Fibroblast of the aortic adventitia (primary cell): ENCODE results near the gene TXNDC9.

DNA sequence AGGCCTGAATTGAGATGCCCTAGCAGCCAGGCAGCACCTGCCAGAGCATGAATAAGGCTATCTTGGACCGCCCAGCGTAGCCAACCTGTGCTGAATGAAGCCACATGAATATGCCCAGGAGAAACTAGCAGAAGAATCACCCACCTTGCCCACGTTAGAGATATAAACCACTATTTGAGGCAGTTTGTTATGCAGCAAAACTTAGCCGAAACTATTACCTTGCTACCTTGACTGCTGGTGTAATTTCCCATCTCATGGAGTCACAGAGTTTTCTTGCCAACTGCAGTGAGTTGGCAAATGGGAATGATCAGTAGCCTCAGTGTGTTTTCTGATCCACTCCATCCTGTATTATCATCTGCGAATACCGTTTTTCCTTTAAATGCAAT lies 676 bp downstream of the TSGA10 start:
- CAGE, long polyA plus RNA = no peak

GRCh38 chr2:99155767-99156372 lies 1.1 kb downstream of the LIPT1 start:
- CAGE, long polyA plus RNA = no peak

DNA sequence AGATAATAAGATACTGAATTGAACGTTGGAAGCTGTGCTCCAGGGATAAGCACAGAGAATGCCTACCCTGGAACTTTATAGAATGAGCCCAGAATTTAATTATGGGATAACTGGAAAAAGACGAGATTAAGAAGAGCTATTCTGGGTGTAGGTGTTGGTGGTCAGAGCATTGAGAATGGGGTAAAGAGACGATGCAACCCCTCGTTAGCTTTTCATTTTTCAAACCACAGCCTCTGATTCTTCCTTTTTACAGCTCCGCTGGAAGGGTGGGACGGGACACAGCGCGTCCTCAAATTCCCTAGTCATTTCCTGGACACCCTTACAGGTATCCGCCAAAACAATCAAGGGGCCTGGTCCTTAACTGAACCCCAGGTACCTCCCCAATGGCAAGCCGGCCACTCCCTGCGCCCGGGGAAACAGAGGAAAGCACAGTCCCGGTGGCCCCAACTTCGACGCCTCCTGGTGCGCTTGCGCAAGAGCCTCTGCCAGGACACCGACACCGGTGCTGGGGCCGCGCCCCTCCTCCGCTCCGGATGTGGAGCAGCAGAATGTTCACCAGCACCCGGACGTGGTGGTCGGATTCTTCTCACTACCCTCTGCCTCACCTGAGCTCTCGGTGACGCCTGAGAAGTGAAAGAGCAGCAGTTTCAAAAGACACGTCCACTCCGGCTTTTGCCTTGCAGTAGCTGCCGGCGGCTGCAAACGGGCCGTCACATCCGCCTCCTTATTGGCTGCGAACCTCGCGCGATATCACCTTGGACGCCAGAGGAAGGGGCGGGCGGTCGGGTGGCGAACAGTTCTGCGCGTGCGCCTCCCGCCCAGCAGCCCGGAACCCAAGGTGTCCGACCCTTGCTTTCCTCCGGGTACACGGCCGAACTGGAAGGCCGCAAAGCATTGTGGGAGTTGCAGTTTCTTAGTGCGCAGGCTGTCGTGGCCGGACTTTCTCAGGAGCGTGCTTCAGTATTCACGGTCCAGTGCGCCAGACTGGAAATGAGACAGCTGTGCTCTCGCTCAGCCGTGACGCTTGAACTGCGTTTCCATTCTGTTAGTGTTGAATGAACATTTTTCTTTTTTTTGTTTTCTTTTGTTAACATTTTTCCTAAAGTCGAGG lies at the start of gene TXNDC9:
TXNDC9 (minus strand) TSS at position 700 of the 1,111 bp plus-strand sequence.
- CAGE, long polyA plus RNA = no peak

DNA sequence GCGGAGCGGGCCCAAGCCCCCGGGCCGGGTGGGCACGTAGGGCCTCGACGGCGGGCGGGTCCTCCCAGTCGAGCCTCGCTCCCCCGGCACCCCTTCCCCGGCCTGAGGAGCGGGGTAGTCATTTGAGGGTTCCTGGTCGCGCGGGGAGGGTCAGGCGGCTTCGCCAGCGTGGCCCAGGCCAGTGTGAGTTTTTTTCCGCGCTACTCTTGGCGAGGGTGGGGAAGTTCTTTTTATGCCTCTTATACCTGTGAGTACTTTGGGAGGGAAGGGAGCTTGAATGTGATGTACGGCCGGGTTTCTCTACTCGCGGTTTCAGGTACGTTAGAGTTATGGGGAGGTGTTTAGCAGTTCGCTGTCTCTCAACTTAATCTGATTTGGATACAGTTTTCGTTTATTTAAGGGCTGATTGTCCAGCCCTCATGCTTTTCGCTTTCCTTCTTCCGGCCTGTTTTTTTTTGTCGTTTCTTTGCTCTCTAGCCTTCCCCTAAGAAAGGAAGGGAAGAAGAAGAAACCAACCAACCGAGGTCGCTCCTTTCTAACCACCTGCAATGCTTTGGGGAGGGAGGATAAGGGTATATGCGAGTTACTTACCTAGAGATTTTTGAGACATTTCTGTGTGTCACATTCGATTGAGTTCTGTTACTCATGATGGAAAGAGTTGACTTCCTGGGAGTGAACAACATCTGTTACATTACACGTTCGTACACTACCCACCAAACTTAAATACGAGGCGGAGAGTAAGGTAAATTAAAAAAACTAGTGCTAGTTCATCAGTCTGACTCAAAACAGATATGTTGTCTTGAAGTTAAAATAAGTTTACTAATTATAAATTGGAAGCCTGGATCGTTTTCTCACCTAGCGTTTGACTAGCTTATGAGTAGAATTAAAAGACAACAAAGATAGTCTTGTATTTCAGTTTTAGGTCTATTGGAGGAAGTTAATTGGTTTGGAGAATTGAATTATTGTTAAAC lies 822 bp downstream of the EIF5B start:
- CAGE, long polyA plus RNA = no peak

- CAGE, long polyA plus RNA = no peak
Measured at GRCh38 chr2:99402471-99403316, 65.5 kb downstream of the EIF5B start.

GRCh38 chr2:99405214-99405801 lies 68.1 kb downstream of the EIF5B start:
- CAGE, long polyA plus RNA = no peak

- CAGE, long polyA plus RNA = no peak
Measured at GRCh38 chr2:99410000-99410897, 73.1 kb downstream of the EIF5B start.

DNA sequence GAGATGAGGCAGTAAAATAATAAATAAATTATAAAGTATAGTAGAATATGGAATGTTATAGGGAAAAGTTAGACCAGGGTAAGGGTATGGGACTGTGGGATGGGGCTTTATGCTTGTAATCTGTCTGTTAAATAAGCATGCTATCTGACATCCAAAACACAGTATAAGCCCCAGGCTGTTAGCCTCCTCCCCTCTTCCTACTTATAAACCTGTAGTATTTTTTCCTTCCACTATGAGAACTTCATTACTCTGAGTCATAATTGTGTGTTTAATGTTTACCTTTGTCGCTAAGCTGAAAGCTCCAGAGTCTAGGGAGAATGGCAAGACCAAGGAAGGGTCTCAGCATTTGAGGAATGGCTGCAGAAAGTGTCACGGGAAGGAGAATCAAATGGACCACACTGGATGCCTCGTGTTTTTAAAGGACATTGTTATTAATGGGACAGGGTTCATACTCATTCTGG lies 292.4 kb downstream of the AFF3 start:
- CAGE, long polyA plus RNA = no peak

- CAGE, long polyA plus RNA = no peak
Measured at GRCh38 chr2:100196972-100197504, 54.6 kb upstream of the AFF3 start.

GRCh38 chr2:100813387-100814019 lies 6.4 kb upstream of the NPAS2 start:
- CAGE, long polyA plus RNA = no peak

- CAGE, long polyA plus RNA = no peak
Measured at GRCh38 chr2:100894240-100894603, 74.3 kb downstream of the NPAS2 start.

DNA sequence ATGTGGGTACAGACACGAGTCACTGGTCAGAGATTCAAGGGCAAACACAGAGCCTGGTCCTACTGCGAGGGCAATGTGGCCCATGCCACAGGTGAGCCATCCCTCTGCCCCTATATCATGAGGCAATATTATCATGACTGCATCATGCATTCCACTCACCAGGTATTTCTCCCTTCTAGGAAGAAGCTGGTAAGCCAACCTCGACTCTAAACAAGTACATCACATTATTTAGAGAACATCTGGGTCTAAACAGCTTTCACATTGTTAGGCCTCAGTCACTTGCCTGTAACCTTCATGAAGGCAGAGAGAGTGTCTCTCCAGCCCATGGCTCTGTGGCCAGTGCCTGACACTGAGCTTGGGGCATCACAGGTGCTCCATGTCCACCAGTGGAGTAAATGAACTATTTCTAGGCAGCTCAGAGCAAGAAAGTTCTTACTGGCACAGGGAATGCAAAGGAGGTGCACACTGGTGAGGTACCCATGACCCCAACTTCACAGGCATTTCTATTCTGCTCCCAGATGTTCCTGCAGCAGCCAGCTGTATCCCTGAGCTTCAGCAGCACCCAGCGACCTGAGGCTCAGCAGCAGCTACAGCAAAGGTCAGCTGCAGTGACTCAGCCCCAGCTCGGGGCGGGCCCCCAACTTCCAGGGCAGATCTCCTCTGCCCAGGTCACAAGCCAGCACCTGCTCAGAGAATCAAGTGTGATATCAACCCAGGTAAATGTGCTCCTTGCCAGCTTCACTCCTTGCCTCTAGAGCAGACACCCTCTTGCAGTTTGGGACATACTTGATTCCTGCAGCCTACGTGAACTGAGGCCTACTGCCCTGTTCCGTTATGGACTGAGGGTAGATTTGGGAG lies 14.3 kb upstream of the RPL31 start:
- CAGE, long polyA plus RNA = no peak

DNA sequence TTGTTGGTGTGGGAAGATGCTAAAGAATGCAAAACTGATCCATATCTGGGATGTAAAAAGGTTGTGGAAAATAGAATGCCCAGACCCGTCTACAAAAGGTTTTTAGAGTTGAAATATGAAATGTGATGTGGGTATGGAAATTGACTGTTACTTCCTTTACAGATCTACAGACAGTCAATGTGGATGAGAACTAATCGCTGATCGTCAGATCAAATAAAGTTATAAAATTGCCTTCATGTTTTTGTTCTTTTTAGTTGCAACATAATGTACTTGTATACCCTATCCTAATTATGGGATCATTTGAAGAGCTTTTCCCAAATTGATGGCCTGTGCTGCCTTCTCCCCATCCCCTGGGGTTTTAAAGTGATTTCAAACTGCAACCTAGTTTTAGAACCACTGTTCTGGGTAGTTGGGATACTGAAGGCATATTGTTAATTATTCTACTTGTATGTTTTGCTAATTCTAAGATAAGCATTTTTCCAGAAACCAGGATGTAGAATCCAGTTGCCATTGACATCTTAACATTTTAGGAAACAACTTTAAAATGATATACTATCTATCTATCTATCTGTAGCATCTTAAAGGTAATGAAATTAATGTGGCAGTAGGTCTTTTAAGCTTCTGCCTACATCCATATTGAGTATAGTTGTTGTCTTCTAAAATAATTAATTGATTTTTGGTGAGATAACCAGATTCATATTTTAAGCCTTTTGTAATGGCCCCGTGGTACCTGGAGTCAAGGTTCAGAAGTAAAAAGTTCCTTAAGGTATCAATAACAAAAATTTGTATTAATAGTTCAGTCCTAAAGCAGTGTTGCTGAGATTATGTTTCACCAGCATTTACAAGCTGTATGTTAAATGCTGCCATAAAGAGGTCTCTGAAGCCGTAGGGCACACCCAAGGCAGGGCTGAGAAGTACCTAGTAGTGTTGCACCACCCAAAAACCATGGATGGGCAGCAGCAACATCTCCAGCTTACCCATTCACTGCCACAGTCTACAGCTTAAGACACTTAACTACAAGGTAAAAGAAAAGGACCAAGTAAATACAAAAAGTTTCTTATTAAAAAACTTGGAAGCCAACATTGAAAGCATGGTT lies 4.4 kb downstream of the RPL31 start:
- CAGE, long polyA plus RNA = no peak

DNA sequence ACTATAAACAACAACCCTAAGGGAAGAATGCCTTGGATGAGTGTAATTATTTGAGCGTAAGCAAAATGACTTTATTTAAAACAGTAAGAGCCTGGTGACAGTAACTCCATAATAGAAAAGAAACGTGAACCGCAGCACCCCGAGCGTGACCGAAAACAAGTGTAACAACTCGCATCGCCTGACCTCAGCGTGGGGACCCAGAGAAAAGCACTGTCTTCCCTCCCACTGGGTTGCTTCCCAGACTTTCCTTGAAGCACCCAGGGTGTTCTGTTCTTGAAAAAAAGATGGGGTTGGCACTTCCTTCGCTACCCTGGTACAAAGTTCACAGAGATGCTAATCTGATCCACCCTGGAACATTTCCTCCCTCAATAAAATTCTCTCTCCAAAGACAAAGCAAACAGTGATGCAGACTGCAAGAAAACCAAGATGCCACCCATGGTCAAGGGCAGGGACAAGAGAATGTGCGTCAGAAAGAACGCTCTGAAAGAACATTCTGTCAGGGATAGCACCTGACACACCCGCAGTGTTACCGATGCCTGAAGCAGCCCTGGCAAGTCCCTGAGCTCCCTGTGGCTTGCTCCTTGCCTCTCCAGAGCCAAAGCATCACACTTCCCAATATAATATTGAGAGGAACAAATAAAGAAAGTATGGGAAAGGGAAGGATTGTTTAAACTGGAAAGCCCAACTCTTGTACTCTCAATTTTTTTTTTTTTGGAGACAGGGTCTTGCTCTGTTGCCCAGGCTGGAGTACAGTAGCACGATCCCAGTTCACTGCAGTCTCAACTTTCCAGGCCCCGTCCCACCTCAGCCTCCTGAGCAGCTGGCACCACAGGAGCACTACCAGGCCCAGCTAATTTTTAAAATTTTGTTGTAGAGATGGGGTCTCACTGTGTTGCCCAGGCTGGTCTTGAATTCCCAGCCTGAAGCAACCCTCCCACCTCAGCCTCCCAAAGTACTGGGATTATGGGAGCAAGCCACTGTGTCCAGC lies 70.8 kb downstream of the TBC1D8 start:
- CAGE, long polyA plus RNA = no peak

GRCh38 chr2:101110395-101110878 lies 40.7 kb downstream of the TBC1D8 start:
- CAGE, long polyA plus RNA = no peak

DNA sequence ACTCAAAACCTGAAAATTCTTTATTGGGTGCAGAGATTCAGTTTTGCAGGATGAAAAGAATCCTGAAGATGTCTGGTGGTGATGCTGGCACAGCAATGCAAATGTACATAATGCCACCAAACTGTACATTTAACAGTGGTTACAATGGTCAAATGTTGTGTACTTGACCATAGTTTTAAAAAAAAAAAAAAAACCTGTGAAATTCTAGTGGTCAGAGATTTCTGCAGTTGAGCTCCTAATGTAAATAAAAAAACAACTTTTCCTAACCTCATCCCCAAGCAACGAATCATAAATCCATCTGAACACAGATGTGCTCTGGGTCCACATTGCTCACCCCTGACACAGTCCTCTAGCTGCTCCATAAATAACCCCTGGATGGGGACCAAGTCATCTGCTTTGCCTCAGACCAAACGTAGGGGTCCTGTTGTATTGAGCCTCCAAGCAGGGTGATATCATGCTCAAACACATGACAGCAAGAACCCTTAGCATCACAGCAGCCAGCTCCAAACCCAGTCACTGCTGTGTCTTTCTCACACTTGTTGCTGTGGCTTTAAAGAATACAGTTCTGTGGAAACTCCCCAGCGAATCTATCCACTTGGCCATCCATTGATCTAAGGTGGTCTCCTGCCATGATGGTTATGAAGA lies 39.3 kb downstream of the TBC1D8 start:
- CAGE, long polyA plus RNA = no peak

GRCh38 chr2:101139142-101140133 lies 11.7 kb downstream of the TBC1D8 start:
- CAGE, long polyA plus RNA = no peak

DNA sequence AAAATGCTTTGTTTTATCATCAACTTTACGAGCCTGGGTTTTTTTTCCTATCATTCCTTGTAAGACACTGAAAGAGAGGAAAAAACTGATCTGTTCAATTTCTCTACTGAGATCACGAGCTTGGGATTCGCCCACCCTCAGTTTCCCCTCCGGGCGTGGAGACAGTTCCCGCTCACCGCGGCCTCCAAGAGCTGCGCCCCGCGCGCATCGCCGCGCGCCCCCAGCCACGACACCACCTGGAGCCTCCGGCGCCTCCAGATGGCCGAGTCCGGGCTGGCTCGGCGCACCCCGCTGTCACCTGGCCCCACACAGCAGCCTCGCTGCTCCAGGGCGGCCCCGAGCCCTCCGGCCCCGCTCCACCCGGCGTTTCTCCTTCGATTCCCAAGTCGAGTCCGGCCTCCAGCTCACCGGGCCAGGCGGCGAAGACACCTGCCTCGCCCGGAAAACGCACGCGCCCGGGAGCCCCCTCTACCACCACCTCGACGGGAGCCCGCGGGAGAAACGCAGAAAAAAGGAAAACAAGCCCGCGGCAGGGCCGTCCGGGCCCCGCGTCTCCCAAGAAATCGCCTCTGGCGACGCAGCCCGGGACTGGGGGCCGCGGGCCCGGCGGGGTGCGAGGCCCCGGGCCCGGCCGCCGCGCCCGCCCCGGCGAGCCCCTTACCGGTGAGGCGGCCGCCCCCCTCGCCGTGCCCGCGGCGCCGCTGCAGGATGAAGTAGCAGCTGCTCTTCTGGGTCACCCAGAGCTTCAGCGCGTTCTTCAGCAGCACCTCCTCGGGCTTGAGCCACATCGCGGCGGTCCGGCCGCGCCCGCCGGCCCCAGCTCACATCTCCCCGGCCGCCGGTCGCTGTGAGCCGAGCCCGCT lies 485 bp downstream of the TBC1D8 start:
- CAGE, long polyA plus RNA = no peak

GRCh38 chr2:101239472-101239839 lies 13.2 kb upstream of the CNOT11 start:
- CAGE, long polyA plus RNA = no peak

DNA sequence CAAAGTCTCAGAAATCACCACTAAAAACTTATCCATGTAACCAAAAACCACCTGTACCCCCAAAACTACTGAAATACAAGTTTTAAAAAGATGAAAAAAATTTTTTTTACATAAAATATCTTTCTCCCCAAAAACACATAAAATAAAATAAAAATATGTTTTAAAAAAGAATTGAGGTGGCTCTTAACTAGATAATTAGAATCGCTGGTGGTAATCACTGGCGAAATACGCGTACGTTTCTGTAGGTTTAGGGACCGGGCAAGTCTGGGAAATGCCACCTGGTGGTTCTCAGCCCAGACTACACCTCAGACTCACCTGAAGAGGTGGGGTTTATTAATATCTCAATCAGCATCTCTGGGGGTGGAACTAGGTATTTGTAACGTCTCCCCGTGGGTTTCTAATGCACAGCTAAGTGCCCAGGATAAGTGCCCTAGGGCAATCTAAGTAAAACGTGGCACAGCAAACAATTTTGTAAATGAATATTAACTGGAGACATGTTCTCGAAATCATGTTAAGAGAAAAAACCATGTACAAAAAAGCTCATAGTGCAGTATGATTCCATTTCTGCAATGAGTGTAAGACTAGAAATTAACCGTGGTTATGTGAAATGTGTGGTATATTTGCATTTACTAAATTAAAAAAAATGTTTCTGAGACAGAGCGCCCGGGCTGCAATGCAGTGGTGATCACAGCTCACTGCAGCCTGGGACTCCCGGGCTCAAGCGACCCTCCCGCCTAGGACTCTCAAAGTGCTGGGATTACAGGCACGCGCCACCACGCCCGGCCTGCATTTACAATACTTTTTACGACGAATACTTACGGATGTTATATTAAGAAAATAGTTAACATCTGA lies 794 bp upstream of the CNOT11 start:
- CAGE, long polyA plus RNA = no peak